Mesenteric fat pad (tissue), 1 donor: ENCODE measurements around the gene PACSIN2.

DNA sequence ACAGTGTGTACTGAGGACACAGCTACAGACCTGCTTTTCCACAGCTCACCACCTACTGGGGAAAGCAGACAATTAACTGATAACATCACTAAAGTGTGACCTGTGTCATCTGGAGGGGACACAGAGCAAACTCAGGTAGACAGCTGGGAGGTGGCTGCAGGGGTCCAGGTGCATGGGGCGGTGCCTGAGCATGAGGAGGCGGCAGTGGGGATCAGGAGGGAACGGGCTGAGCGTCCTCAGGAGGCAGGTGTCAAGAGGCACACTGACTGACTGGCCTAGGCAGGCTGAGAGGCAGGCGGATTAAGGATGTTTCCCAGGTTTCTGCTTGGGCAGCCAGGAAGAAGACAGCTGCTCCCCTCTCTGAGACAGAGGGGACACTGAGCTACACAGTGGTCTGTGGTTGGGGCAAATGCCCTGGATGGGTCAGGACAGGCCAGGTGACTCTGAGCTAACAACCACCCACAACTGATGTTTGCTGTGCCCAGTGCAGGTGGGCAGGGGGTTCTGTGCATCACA is 56.1 kb downstream of the ARFGAP3 start:
- PRO-cap = no peak

DNA sequence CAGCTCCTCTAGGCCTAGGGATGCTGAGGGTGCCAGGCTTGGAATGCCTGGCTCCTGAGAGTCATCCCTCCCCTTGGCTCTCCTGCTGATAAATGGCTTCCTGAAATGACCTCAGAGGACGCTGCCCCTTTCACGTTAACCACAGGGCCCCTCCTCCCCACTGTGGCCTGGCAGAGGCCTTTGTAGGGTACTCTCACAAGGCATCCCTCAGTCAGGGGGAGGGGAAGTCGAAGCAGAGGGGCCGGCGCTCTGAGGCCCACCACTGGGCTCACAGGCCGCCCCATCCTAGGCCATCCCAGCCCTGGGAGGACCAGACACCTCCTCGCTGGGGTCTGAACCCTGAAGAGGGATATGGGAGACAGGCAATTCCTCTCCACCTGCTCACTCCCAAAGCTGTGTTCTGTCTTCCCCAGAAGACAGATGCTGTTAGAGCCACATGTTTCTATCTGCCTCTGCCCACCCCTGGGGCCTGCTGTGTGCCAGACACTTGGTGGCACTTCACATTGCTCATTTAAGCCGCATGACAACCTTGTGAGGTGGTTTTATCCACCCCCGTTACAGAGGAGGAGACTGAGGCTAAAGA is 50.9 kb downstream of the ARFGAP3 start:
- PRO-cap = no peak

DNA sequence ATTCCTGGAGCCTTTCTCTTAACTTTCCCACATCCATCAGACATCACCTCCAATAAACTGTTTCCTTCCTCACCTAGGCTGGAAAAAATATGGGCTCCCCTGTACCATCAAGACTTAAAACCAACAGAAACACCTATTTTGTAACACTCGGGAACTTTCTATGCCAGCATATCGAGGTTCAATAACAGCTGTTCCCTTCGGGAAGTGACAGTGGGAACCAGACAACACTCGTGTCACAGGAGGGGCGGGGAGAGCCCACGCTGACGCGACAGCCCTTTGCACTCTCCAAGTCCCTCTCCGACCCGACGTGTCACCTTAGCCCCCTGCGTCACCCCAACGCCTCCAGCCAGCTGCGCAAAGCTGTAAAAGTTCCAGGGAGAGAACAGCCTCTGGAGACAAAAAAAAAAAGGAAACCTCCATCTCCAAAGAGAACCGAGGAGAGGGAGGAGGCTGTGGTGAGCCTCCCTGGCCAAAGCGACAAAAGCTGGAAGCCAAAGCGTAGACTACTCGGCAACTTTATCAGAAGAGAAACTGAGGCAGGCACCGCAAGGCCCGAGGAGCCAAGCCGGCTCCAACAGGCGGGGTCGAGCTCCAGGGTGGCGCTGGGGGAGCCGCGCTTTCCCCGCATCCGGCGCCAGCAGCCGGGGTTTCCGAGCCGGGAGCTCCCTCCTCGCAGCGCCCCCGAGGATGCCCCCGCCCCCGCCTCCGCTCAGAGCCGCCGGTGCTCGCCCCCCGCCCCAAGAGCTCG is 795 bp downstream of the ARFGAP3 start:
- PRO-cap = unidirectional peak, plus-strand start at position 425 of the sequence

DNA sequence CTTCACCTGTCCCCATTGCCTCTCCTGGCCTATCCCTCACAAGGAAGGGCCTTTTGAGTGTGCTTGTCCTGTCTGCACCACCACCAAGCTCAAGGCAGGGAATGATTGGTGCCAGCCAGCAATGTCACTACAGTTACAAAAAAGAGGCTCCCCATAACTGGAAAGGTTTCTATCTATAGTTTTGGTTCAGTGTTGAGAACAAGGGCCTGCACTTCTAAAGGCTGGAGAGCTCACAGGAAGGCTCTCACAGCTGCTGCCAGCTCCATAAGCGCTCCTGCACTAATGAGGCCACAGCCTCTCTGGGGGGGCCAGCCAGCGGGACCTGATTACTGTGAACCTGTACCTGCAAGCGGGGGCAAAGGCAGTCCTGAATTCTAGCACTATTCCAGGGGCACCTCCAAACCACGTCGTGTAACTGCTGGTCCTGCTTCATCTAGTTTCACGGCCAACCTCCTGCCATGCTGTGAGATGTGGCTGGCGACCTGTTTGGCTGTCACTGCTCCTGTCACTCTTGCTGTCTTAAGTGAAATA is 53.1 kb upstream of the ARFGAP3 start:
- PRO-cap = no peak

GRCh38 chr22:42939442-42939983 is 75.4 kb downstream of the PACSIN2 start:
- PRO-cap = no peak

DNA sequence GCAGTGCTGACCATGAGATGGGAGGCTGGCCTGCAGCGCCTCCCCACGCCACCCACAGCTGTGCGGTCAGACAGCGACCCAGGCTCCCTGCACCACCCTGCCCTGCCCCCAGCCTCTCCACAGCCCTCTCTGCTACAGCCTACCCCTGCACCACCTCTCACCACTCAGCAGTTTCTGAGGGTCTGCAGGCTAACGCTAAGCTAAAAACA is 44.2 kb downstream of the PACSIN2 start:
- PRO-cap = no peak

DNA sequence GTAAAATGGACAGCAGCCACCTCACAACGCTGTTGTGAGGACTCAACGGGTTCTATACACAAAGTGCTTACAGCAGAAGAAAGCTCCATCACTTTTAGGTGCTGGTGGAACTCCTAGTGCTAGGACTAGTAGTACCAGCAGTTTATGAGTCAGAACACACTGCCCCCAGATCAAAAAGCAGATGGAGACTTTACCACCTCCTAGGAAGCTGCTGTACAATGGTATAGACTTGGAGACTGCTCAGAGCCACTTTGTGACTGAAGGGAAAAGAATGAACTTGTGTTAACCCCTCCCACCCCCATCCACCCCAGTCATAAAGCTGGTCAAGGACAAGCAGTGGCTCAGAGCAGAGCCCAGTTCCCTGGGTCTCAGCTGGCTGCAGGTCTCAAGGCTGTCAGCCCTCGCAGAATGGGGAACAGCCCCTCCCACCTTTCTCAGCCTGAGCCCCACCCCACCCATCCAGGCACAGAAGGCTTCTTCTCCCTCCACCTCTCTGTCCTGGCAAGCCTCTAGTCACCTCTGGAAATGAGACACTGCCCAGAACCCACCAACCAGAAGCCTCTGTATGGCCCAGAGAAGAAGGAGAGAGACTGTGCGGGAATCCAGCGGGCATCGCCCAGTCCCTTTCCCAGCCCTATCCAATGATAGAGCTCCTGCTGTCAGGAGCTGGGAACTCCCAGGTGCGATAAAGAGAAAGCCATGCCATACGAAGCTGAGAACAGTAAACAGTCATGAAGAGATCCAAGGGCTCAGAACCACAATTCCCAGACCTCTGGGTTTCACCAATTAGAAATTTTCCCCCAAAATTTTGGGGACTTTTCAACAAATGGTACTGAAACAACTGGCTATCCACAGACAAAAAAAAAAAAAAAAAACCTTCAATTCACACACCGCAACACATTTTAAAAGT is 23.7 kb downstream of the PACSIN2 start:
- PRO-cap = no peak

GRCh38 chr22:43001523-43001855 is 13.5 kb downstream of the PACSIN2 start:
- PRO-cap = no peak

- PRO-cap = no peak
Observed at GRCh38 chr22:43008554-43009018, 6.4 kb downstream of the PACSIN2 start.

GRCh38 chr22:43014007-43015022 is 634 bp downstream of the PACSIN2 start:
- PRO-cap = no peak

- PRO-cap = bidirectional peak, plus-strand start at chr22:43015384, minus-strand start at chr22:43015149
Observed at GRCh38 chr22:43015023-43015299, at the start of gene PACSIN2. PACSIN2 (minus strand) TSS chr22:43015149.

- PRO-cap = no peak
Observed at GRCh38 chr22:43086196-43086659, 3.0 kb downstream of the TTLL1 start.

DNA sequence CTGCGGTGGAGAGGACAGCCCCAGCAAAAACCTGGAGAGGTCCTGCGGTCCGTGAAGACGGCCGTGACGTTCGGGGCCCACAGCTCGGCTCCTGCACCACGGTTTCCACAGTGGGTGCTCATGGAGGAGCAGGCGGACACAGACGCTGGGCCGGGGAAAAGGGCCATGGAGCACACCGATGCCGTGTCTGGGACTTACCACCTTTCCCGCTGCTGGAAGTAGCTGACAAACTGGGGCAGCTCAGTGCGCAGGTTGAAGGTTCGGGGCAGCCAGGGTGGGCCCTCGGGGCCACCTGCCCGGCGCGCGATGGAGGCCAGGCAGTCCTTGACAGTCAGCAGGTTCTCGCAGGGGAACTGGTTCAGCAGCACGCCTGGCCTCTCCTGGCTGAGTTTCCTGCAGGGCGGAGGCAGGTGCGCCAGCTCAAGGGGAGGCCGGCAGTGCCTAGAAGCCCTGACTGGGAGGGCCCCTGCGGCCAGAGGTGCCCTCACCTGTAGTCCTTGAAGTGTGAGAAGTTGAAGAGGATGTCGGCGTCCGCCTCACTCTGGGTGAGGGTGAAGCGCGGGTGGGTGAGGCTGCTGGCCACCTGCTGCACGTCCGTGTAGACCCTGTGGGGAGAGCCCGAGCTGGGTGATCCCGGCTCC is 12.8 kb downstream of the TTLL12 start:
- PRO-cap = no peak

DNA sequence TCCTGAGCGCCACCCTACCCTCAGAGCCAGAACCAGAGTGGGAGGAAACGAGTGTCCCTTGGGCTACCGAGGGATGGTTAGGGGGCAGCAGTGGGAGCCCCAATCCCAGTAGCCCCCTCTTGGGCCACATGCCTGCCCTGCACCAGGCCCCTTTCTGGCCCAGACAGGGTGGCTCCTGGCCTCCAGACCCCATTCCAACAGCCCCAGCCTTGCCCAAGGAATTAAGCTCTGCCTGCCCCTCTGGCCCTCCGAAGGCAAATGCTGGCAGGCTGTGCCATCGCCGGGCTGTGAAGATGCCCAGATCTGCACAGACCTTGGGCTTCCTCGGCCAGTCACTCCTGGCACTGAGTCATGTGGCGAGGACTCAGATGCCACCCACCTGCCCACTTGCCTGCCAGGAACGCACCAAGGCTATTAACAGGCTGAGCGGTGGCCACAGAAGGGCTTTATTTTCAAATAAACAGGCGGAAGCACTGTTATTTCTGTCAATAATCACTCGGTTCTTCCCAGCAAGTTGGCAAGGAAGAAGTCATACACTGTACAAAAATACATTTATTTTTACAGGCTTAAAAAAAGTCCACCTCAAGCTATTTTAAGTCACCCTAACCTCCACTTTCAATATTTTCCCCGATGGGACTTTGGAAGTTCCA is 50.3 kb upstream of the TTLL12 start:
- PRO-cap = no peak

- PRO-cap = no peak
Observed at GRCh38 chr22:43263050-43263413, 76.1 kb upstream of the TTLL12 start.

DNA sequence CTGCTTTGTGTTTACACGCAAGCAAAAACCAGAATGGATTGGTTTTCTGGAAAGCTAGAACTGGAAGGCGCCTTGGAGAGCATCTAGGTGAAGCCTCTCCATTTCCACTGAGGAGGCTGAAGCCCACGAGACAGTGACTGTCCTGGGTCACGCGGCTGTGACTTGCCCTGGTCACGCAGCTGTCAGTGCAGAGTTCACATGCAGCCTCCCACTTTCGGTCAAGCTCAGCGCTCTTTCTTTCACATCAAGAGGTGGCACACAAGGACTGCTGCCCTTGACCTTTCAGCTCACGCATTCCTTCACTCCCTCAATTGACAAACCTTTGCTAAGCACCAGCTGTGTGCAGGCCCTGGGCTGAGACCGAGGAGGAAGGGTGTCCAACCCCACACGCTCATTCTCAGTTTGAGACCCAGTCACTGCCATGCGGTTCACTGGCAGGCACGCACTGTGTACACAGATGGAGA is 70.4 kb downstream of the SCUBE1 start:
- PRO-cap = no peak

DNA sequence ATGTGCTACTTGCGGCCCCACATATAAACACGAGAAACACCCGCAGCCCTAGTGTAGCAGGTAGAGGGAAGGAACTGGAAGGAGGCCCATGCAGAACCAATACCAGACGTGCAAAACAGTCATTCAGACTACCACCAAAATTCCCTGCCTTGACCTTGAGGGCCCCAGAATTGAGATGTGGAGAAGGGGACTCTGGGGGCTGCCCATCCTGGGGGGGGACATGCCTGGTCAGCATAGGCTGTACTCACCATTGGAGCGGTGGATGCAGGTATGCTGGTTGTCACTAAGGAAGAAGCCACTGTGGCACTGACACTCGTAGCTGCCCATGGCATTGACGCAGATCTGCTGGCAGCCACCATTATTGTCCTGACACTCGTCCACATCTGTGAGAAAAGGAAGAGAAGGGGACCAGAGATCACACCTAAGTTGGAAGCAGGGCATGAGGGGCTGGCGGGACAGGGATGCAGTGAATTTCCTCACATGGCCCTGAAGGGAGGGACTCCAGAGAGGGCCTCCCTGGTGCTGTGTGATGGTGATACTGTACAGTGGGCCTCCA is 52.3 kb downstream of the SCUBE1 start:
- PRO-cap = no peak

- PRO-cap = no peak
Observed at GRCh38 chr22:43397000-43397577, 14.7 kb upstream of the MPPED1 start.

DNA sequence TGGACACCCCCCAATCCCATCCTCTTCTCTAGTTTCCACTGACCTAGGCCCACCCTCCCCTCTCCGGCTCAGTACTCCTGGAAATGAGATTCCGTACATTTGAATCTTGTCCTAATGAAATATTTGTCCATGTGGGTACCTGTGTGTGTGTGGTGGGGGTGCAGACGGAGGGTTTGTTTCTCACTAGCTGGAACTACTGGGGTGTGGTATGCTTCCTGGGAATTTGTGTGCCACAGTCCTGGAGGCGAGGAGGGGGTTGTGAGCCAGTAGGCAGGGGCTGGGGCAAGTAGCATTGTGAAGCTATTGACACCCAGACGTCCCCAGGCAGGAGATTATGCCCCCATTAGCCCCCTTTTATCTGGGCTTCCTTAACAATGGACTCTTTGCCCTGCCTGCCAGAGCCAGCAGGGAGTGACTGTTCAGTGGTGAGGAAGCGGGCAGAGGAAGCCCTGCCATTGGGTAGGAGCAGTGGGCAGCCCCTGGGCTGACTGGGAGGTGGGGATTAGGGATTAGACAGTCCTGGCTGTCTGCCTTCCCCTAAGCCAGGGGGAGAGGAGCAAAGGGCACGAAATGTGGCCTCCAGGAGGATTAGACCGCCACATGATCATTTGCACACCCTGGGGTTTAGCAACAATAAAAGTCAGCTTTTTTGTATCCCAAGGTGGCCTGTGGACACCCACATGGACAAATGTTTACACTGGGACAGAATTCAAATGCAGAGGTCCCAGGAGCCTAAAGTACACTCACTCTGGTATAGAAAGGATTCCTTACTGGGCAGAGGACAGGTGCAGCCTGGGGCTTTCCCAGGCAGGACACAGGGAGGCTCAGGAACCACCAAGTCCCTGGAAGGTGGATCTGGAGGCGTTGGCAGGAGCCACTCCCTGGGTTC is 1.8 kb downstream of the PNPLA3 start:
- PRO-cap = no peak

DNA sequence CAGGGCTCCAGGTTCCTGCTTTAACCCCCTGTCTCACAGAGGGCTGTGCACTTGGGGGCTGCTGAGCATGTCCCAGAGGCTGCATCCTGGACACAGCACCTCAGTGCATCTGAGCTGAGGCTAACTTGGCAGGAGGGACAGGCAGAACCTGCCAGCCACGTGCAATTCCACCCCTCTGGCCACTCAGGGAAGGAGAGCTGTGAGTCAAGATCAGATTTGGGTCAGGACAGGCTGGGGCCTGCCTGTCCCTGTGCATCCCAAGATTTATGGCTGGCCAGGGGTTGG is 2.4 kb downstream of the PNPLA3 start:
- PRO-cap = no peak